Bronchial lymph node (tissue), 1 donor: ENCODE data around the genes ZNF783 and ACTR3C.

DNA sequence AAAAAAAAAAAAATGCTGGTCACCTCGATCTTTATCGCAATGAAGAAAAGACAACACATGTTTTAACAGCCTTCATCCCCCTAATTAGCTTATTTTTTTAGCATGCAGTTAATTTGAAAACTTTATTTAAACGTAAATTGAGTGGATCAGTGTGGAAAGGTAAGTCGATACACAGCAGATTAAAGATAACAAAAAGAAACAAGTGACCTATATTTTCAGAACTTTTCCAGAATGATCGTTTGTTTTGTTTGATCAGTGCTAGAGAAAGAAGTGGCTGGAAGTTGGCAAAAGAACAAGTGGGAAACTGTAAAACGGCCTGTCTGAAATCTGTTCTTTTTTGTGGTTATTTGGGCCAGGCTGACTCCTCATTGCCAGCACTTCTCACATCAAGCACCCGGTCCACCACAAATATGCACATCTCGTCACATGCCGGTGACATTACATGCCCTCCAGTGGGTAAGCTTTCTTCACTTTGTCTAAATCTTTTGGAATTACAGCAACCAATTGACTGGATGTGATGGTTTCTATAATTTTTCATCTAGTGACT lies 33.1 kb downstream of the C7orf33 start:
- PRO-cap, result no peak

GRCh38 chr7:149261663-149262979 lies at the start of gene ZNF783:
ZNF783 (plus strand) TSS chr7:149262196.
- PRO-cap, result bidirectional peak, plus-strand start at chr7:149262221, minus-strand start at chr7:149261892; bidirectional peak, plus-strand start at chr7:149262616, minus-strand start at chr7:149262511

DNA sequence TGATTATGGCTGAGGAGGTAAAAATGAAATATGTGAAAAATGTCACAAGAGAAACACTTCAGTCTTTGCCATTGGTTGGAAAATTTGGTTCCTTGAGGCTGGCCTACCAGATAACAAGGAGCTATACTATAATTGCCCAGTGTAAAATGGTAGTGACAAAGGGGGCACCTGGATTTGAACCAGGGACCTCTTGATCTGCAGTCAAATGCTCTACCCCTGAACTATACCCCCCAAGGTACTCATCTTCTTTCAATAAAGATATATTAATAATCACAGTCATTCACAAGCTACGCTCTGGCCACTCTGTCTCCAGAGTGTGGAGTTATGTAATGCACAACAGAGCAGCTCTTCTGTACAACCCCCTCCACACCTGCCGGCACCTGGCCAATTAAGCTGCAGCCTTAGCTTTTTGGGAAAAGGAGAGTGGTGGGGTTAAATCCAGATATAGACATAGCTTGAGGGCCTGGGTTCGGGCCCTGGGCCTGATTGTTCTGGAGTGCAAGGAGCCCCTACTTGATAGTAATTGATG lies 85.2 kb downstream of the ZNF777 start:
- PRO-cap, result no peak

- PRO-cap, result no peak
These were observed 13.5 kb upstream of the ZNF777 start for GRCh38 chr7:149474110-149475000.

DNA sequence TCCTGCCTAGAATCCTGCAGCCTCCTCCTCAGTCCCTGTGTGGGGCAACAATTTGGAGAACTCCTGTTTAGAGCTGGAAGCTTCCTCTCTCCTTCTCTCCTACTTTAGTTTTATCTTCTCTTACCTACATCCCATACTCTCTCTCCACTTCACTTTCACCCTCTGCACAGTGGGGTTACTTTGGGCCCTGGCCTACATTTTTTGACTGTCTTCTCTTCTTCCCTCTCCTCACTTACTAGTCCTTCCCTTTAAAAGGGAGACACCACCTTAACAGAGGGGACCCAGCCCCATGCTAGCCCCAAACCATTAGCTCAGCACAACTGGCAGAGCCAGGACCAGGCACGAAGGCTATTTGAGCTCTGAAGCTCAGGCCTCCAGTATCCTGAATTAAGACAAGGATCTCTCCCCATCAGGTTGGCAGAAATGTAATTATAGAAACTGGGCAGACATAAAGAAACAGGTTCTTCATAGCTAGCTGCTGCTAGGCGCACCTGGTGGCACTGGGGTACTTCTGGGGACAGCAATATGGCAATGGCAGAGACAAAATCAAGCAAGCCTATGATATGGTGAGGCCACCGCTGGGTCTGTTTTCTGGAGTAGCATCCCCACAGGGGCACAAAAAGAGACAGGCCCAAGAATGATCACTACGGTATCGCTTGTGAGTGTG lies 100.4 kb upstream of the KRBA1 start:
- PRO-cap, result no peak

- PRO-cap, result no peak
These were observed 79.0 kb upstream of the KRBA1 start for GRCh38 chr7:149635780-149636041.

GRCh38 chr7:149717358-149718056 lies 2.8 kb downstream of the KRBA1 start:
- PRO-cap, result no peak

GRCh38 chr7:149718797-149719778 lies 4.3 kb downstream of the KRBA1 start:
- PRO-cap, result no peak

DNA sequence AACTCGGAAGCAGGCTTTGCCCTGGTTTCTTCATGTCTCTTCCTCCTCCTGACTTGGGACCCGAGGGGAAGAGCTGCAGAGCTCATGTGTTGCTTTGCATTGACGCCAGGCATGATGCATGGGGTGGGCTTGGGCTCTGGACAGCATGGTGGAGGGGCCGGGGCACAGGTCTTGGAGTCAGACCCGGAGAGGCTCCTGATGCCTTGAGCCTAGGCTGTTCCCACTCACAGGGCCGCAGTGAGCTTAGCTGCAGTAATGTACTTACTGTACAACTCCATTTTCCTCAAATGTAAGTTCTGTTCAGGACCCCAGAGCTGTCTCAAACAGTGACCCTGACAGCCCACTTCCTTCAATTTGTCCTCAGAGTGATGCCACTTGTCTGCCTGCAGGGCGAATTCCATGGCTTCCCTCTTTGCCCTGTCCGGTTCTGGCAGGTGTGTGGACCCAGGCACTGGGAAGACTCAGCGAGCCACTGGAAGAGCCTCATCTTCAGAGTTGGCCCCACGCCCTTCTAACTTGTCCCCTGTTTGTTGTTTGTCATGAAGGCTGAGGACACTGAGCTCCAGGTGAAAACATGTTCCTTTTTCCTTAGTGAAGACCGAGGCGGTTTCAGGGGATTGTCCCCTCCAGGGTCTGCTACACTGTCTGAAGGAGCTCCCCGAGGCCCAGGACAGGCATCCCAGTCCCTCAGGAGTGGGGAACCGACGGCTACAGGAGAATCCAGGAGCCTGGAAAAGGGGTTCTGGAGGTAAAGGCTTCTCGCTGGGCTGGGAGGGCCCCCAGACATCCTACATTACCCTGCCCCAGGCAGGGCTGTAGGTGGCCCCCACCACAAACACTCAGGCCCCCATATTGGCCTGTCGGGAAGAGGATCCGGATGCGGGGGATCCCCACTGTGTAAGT lies 8.6 kb downstream of the KRBA1 start:
- PRO-cap, result no peak

GRCh38 chr7:149770883-149771455 lies 2.4 kb downstream of the ZNF467 start:
- PRO-cap, result no peak

GRCh38 chr7:149883769-149884478 lies 10.2 kb downstream of the ATP6V0E2 start:
- PRO-cap, result no peak

- PRO-cap, result no peak
These were observed 153.1 kb upstream of the LRRC61 start for GRCh38 chr7:150169902-150170586.

DNA sequence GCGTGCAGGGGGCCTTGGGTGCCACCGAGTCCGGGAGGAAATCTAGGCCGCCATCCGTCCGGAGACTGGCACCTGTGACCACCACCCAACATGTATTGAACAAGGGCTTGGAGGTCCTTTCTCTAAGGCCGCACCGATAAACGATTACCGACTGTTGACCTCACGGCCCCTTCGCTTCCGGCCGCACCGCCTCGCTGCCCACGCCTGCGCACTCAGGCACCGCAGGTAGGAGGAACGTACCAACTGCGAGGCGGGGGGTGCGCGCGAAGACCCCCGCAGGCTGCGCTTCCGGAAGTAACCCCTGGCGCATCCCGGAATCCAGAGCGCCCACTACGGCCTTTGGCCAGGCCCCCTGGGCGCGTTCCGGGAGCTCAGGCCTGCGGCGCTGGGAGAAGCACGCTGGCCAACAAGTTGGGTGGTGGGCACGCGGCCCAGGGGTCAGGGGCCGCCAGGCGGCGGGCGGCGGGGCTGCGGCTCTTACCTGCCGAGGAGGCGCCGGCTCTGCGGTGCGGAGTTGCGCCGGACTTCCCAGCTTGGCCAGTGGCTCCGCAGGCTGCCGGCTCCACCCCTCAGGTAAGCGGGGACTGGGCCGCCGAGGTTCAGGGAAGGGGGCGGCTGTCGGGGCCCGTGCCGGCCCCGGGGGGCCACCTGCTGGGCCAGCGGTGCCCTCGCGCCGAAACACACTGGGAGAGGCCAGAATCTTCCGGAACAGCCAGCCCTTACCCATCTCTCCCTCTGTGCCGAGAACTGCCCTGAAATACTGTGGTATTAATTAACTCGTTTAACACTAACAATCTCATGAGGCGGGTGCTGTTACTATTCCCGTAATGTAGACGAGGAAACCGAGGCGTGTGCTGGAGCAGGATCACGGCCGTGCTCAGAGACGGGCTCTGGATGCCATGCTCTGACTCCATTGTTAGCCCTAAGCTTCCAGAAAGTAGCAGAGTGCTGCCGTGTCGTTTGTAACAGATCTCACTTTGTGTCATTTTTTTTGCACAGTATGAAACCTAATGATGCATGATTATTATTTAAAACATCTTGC lies at the start of gene ACTR3C:
TSS of gene ACTR3C (minus strand) at position 558 of the 1,042 bp plus-strand sequence.
- PRO-cap, result bidirectional peak, plus-strand start at position 220 of the sequence, minus-strand start at position 196 of the sequence; bidirectional peak, plus-strand start at position 696 of the sequence, minus-strand start at position 685 of the sequence

DNA sequence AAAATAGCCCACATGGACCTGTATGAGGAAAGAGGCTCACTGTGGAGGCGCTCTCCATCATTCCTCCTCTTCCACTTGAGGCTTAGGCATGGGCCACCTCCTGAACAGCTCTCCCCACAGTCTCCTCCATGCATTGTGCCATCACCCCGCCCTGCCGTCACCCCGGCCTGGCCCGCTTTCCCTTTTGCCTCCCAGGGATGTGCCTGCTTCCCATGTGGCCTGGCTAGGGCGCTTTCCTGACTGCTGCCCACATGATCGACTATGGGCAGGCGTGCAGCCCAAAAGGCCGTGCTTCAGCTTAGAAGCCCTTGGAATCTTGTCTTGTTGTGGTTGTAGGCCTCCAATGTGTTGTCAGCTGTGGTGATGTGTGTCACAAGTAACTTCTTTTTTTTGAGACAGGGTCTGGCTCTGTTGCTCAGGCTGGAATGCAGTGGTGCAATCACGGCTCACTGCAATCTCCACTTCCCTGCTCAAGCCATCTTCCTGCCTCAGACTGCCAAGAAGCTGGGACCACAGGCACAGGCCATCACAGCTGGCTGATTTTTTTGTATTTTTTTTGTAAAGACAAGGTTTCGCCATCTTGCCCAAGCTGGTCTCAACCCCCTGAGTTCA lies 1.9 kb upstream of the ACTR3C start:
- PRO-cap, result bidirectional peak, plus-strand start at position 491 of the sequence, minus-strand start at position 318 of the sequence

DNA sequence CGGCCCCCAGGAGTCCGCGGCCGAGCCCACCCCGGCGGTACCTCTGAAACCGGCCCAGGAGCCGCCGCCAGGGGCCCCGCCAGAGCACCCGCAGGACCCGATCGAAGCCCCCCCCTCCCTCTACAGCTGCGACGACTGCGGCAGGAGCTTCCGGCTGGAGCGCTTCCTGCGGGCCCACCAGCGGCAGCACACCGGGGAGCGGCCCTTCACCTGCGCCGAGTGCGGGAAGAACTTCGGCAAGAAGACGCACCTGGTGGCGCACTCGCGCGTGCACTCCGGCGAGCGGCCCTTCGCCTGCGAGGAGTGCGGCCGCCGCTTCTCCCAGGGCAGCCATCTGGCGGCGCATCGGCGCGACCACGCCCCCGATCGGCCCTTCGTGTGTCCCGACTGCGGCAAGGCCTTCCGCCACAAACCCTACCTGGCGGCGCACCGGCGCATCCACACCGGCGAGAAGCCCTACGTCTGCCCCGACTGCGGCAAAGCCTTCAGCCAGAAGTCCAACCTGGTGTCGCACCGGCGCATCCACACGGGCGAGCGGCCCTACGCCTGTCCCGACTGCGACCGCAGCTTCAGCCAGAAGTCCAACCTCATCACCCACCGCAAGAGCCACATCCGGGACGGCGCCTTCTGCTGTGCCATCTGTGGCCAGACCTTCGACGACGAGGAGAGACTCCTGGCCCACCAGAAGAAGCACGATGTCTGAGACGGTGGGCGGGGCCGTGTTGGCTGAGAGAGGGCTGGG lies 3.8 kb downstream of the REPIN1 start:
- PRO-cap, result no peak

GRCh38 chr7:150388549-150389322 lies 9.6 kb downstream of the ZNF775 start:
- PRO-cap, result no peak

GRCh38 chr7:150435094-150436453 lies 14.9 kb upstream of the GIMAP8 start:
- PRO-cap, result unidirectional peak, minus-strand start at chr7:150435869

DNA sequence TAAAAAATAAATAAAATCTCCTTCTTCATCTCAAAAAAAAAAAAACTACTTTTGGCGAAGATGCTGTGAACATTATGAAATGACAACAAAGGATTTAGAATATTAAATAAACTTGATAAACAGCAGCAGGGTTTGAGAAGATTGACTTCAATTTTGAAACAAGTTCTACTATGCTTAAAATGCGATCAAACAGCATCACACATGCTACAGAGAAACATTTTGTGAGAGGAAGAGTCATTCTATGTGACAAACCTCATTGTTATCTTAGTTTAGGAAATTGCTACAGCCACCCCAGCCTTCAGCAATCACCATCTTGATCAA lies 7.2 kb upstream of the GIMAP7 start:
- PRO-cap, result no peak

- PRO-cap, result no peak
These were observed 3.7 kb downstream of the GIMAP4 start for GRCh38 chr7:150570812-150571359.

GRCh38 chr7:150629060-150630105 lies 2.8 kb downstream of the GIMAP6 start:
- PRO-cap, result unidirectional peak, plus-strand start at chr7:150629548